ENCODE measurements around a stretch of chr5.

GRCh38 chr5:150144268-150145427, 11.0 kb downstream of the PDGFRB start:
- PRO-cap, 2 experiments: peak in 1 of 2 experiments; most common minus-strand start chr5:150144331 (in 1)

DNA sequence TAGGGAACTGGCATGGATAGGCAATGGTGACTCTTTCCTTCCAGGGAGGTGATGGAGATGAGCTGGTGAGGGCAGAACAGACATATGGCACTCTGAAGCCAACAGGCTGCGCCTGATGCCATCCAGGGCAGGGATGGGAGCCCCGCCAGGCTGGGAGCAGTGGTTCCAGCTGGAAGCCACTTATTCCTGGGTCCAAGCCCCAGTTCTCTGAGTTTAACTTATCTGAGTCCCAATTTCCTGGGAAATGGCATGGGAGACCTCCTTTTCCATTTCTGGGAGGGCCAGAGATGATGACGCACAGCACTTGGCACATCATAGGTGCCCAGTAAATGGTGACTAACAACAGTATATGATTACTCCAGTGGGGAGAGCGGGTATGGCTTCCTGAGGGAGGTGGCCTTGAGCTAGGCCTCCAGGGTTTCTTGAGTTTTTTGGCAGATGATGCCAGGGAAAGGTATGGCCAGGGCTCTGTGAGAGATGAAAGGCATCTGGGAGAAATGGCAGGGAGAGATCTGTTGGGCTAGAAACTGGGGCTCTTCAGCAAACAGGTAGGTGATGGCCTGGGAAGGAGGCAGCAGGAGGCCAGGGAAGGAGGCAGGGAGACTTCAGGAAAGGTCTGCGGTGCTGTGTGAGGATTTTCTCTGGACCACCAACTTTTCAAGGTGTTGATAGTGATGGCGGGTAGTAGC, 7.1 kb downstream of the PDGFRB start:
- PRO-cap, 2 experiments: no peak in any of the 2 experiments

DNA sequence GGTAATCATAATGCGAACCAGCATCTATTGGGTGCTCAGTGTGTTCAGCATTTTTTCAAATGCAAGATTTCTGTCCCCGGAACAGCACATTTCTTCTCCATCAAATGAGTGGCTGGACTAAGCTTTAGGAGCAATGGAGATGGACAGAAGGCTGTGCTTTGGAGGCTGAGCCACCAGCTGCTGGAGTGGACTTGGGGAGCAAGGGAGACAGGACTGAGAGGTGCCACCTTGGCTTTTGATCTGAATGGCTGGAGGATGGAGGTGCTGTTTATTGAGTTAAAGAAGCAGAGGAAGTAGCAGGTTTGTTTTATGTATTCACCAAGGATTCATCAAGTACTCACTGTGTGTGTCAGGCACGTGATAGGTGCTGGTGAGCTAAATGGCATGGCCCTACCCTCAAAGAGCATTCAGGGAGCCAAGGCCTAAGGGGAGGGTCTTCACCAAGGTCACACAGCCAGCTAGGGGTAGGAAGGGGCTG, 7.1 kb downstream of the CDX1 start:
- PRO-cap, 2 experiments: no peak in any of the 2 experiments

GRCh38 chr5:150244393-150244598, 45.3 kb downstream of the CAMK2A start:
- PRO-cap, 2 experiments: peak in 2 of 2 experiments; most common plus-strand start chr5:150244472 (in 1)

- PRO-cap, 2 experiments: no peak in any of the 2 experiments
Measured at GRCh38 chr5:150350542-150351003, 6.9 kb upstream of the TCOF1 start.

- PRO-cap, 2 experiments: no peak in any of the 2 experiments
Measured at GRCh38 chr5:150383641-150383940, 26.1 kb downstream of the TCOF1 start.

DNA sequence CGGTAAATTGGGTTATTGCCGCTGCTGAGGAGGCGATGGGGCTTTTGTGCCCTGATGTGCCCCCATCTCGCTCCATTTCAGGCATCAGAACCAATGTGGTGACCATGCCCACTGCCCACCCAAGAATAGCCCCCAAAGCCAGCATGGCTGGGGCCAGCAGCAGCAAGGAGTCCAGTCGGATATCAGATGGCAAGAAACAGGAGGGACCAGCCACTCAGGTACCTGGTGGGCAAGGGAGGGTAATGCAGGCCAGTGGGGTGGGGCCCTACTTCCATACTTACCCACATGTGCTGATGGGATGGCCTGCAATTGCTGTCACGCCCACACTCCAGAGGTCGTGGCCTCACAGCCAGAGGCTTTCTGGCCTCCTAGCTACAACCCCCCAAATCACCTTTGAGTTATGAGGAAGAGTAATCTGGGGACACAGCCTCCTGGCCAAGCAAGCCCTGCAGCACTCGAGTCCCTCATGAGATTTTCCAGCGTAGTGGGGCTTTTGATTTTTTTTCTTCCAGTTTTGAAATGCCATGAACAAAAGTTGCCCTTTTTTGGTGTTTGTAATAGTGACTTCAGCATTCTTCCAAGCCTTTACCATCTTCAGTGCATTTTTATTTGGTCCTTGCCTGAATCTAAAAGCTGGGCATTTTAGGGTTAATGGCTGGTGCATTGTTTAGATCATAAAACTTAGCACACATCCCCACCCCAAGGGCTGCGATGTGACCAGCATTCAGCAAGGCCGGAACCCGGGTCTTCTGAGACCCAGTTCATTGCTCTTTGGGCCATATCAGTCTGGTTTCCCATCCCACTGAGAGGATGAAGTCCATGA, 22.7 kb downstream of the CD74 start:
- PRO-cap, 2 experiments: no peak in any of the 2 experiments

- PRO-cap, 2 experiments: no peak in any of the 2 experiments
Measured at GRCh38 chr5:150393154-150393698, 19.5 kb downstream of the CD74 start.

- PRO-cap, 2 experiments: no peak in any of the 2 experiments
Measured at GRCh38 chr5:150394022-150394821, 18.5 kb downstream of the CD74 start.

GRCh38 chr5:150397849-150398509, 14.7 kb downstream of the CD74 start:
- PRO-cap, 2 experiments: no peak in any of the 2 experiments

GRCh38 chr5:150401461-150401648, 11.4 kb downstream of the CD74 start:
- PRO-cap, 2 experiments: no peak in any of the 2 experiments

GRCh38 chr5:150492094-150492526, 15.8 kb upstream of the NDST1 start:
- PRO-cap, 2 experiments: no peak in any of the 2 experiments

DNA sequence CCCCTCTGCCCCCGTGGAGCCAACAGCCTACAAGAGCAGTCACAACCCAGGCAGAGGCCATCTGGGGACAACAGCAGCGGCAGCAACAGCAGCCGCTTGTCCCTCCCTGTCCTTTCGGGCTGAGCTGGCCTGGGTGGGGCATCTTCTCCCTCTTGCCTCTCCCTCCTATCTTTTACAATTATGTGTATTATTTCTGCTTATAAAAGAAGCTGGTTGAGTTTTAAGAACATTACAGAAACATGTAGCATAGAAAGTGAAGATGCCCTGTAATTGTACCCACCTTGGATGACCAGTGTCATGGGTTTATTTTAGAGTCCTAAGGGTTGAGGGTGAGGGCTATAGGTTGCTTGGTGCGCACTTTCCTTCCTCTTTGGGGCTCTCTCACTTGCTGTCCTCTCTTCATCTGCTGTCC, 25.2 kb downstream of the NDST1 start:
- PRO-cap, 2 experiments: no peak in any of the 2 experiments

DNA sequence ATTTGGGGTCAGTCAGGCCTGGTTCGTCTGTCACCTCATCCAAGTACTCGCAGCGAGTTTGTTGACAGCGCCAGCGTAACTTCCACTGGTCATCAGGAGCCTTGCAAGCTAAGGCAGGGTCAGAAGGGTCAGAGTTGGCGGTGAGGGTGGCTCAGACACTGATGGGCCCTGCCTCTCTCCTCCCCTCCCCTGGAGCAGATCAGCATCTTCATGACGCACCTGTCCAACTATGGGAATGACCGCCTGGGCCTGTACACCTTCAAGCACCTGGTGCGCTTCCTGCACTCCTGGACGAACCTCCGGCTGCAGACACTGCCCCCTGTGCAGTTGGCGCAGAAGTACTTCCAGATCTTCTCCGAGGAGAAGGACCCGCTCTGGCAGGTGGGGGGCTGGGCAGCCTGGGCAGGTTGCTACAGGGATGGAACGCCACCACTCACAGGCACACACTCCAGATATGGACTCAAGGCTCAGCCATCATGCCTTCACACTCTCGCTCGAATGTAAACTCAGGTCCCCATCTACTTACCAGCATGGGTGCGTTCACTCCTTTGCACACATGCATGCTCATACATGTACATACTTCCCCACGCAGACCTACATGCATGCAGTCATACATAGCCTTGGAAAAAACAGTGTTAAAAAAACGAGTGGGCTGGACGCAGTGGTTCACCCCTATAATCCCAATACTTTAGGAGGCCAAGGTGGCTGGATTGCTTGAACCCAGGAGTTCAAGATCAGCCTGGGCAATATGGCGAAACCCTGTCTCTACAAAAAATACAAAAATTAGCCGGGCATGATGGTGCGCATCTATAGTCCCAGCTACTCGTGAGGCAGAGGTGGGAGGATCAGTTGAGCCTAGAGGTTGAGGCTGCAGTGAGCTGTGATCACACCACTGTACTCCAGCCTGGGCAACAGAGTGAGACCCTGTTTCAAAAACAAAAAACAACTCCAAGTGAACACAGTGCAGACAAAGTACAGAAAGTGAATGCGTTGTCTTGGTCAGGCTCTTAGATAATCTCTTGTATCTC, 32.3 kb downstream of the NDST1 start:
- PRO-cap, 2 experiments: no peak in any of the 2 experiments

- PRO-cap, 2 experiments: no peak in any of the 2 experiments
Measured at GRCh38 chr5:150559712-150560131, 51.8 kb downstream of the NDST1 start.

DNA sequence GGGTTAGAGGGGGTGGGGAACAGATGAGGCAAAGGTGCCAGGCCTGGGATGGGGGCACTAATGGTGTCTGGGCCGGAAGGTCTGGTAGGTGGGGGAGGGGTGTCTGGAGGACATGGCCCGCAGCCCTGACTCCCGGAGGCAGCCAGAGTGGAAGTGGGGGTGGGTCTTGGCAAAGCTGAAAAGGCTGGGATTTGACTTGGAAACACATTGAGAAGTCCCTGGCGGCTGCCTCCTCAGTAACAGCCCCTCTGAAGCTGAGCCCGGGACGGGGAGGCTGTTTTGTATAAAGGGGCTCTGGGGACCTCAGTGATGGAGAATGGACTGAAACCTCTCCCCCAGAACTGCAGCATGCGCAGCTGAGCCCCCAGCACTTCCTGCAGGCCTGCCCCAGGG, 49.4 kb upstream of the SYNPO start:
- PRO-cap, 2 experiments: no peak in any of the 2 experiments

DNA sequence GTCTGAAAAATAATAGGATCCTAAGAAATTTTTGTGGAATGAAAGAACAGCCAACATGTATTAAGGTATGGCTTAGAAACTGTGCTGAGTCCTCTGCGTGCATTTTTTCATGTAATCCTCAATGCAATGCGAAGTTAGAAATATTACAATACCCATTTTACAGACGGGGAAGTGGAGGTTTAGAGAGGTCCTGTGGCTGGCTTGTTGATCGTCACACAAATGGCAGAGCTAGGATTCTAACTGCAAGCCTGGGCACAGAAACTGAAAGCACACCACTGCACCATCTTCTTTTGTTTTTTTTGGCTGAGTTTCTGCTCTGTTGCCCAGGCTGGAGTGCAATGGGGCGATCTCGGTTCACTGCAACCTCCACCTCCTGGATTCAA, 23.5 kb upstream of the SYNPO start:
- PRO-cap, 2 experiments: no peak in any of the 2 experiments

GRCh38 chr5:150637251-150637953, 3.1 kb upstream of the SYNPO start:
- PRO-cap, 2 experiments: no peak in any of the 2 experiments

- PRO-cap, 2 experiments: no peak in any of the 2 experiments
Measured at GRCh38 chr5:150651006-150651749, 9.9 kb upstream of the MYOZ3 start.

- PRO-cap, 2 experiments: no peak in any of the 2 experiments
Measured at GRCh38 chr5:150743256-150743574, 15.6 kb downstream of the DCTN4 start.

Measured in psoas muscle (tissue), 2 donors.